ENCODE measurements around the gene C13orf46.

DNA sequence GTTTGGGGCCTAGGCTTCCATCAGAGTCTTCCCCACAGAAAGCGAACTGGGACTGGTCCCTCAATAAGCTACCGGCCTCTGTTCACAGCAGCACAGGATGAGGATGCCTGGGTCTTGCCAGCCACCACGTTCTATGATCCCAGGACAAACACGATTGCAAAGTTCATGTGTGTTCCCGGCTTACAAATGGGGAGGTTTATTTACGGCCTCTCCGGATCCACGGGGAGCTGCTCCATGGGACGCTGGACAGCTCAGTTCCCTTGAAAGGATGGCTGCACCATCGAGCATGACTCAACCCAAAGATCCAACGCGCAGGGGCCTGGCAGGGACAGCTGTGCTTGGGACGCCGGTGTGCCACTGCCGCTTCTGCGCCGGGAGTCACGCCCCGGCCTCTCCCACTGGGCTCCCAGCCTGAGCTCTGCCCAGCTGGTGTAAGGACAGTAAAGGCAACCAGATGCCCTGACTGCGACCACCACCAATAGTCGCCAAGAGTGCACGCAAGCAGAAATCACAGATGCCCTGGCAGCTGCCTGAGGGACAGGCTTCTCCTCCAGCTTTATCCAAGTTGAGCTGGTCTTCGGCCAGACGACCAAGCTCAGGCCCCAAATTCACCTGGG, 8.5 kb downstream of the GAS6 start:
- PRO-cap, result unidirectional peak, minus-strand start at position 156 of the sequence
- RAMPAGE, long total RNA, result no peak

DNA sequence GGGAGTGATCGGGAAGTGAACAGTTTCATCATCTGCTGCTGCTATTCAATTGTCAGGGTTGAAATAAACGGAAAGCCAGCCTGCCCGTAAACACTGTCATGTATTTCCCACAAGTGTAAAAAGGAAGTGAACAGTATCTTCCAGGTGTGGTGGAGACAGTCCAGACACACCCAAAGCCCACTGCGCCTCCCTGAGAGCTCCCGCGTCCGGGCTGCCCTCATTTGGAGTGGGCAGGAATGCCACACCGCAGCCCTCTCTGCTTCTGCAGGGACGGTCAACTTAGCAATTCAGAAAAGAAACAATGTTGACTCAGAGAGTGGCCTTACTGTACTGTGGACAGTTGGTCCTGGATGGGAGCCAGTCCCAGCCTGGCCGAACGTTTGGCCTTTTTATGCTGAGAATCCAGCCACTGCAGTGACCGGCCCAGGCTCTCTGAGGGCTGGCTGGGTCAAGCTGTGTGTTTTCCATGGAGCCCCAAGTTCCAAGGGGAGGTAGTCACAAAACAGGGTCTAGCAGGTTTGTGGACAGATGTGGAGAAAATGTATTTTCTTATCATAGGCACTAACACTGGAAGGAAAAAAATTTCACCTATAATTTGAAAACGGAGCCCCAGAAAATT, 7.2 kb downstream of the GAS6 start:
- PRO-cap, result no peak
- RAMPAGE, long total RNA, result no peak

DNA sequence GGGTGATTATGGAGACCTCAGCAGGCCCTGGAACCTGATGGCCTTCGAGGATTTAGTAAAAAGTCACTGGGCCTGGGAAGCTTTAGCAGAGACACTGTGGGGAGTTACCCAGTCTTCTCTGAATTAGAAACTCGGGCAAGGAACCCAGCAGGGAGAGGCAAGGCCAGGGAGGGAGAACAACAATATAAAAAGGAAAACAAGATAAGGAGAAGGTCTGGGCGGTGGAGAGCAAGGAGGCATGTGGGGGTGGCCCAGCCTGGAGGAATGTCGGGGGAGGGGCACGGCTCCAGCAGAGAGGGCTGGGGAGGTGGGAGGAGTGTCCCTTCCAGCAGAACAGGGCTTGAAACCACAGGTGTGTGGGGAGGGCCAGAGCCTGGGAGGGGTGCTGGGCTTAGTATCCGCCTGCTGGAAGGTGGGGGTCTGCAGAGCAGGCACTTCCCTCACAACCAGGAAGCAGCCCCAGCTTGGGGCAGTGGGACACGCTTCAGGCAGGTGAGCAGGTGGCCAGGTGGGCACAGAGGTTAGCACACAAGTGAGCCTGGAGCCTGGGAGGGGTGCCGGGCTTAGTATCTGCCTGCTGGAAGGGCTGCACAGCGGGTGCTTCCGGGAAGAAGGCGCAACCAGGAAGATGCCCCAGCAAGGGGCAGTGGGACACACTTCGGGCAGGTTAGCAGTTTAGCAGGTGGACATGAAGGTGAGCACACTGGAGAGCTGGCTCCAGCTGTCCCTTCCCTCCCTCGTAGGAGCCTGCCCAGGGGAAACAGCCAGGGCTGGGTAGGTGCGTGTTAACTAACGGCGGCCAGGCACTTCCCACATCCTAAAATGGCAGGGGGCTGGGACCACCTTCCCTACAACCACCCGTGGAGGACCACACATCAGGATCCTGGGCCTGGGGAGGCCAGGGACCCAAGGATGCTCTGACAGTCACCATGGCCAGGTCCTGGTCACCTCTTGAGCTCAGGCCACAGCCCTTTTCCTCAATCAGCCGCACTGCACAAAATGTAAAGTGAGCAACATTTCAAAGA, 3.1 kb downstream of the GAS6 start:
- PRO-cap, result no peak
- RAMPAGE, long total RNA, result no peak

DNA sequence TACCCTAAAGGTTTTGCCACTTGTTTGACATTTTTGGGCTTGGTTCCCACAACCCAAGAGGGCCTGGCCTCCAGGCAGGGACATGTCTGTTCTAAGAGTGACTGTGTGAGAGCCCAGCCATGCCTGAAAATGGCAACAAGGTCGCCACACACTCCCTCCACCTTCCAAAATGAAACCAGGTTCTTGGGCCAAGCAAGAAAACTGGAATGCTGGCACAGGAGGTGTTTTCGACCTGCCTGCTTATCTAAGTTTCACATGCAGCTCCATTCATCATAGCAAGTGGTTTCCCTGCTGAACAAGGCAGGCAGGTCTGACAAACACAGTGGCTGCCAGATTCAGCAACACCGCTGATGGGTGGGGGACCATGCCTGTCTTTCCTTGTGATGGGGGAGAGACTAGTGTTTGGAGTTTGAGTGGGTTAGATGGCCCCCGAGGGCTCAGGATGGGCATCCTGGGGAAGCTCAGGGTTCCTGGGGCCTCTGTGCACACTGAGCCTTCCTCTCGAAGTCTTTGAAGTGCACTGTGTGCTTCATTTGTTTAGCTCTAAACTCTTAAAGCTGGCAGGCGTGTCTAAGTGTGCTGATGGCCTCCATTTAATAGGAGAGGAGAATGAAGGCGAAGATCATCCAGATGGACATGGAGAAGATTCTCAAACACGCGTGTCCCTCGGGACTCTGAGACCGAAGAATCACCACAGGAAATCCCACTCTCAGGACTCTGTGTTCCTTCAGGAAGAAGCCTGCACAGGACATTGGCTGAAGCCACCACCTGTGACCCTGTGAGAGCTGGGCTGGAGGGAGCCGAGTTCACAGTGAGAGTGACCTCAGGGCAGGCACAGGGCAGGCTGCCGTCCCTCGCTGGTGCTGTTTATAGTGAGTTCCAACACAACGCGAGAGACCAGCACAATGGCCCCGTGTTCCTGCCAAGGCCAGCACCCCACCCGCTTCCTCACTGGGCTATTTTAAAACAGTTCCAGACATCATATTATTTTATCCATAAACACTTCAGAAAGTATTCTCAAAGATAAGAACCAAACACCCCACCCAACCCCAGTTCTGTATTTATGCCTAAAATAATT, 18.1 kb upstream of the GAS6 start:
- PRO-cap, result no peak
- RAMPAGE, long total RNA, result no peak

DNA sequence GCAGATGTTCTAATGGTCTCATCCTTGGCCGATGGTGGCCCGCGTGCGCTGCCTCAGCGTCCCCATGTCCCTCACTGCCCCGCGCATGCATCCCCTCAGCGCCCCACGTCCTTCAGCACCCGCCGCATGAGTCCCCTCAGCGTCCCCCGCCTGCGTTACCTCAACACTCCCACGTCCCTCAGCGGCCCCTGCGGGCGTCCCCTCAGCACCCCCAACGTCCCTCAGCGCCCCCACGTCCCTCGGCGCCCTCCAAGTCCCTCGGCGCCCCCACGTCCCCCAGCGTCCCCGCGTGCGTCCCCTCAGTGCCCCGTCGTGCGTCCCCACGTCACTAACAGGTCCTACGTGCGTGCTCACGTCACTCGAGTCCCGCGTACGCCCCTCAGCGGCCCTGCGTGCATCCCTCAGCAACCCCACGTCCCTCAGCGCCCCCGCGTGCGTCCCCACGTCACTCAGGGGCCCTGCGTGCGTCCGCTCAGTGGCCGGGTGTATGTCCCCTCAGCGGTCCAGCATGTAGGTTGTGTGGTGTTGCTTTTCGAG, 19.4 kb upstream of the GAS6 start:
- PRO-cap, result no peak
- RAMPAGE, long total RNA, result no peak

GRCh38 chr13:113973945-113974435, at the start of gene C13orf46:
Gene C13orf46, minus strand, starts transcription at chr13:113974076.
- PRO-cap, result no peak
- RAMPAGE, long total RNA, result no peak

DNA sequence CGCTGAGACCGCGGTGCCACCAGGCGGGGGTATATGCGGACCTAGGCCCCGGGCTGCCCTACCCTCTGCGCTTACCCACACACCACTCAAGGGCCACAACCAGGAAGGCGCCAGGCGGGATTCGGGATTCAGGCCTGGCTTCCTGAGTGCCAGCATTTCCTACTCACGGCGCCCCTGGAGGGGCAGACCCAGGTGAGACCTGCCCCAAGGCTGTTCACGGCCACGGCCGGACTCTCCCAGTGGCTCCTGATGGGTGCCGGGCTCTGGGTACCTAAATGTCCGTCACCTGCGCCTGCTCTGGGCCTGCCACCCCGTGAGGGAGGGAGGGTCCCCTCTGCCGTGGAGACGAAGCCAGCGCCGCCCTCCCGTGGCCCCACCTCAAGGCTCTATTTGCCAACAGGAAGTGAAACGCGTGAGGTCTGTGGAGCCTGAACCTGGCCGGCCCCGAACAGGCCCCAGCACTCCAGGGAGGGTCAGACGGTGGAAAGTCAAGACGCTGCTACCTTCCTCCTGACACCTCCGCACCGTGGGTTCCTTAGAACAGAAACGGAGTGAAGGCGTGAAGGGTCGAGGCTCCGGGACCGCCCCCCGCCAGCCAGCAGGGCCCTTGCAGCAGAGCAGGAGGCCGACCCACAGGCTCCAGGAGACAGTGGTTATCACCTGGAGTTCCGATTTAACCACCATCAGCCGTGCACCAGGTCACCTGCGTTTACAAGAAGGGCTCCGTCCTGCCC, 50.7 kb upstream of the C13orf46 start:
- PRO-cap, result no peak
- RAMPAGE, long total RNA, result no peak

DNA sequence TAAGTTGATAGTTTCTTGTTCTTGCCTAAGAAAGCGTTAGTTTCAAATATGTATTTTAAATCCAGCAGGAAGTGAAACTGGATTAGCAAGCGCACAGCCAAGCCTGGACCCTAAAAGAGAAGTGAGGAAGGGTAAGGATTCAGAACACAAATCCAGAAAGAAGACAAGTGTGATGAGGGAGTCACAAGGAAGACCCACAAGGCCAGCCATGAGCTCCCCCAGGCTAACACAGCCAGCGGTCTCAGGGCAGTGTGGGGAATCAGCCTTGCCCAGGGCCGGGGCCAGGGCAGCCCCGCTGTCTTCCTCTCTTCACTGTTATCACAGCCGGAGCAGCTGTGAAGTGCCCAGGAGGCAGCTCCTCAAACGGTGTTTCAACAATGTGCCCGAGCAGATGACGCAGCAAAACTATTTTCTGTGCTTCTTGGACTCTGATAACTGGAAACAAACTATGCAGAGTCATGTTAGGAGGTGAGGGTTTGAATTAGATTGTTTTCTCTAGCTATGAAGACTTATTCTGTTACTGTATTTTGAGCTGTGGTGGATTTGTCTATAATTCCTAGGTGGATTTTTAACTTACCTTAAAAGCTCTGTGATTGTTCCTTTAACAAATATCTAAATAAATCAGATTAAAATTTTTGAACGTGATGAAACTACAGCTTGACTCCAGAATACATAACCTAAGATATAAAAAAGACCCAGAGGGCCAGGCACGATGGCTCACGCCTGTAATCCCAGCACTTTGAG, 12.1 kb upstream of the CDC16 start:
- PRO-cap, result no peak
- RAMPAGE, long total RNA, result no peak

GRCh38 chr13:114296278-114296973, 15.0 kb downstream of the UPF3A start:
- PRO-cap, result no peak
- RAMPAGE, long total RNA, result no peak

GRCh38 chr13:114298651-114299198, 15.6 kb upstream of the CHAMP1 start:
- PRO-cap, result no peak
- RAMPAGE, long total RNA, result start-site peak on the plus strand at chr13:114298771-114299000, 58 reads

Measured in vagina (tissue), 1 donor.